ENCODE data around the gene HDDC3.

GRCh38 chr15:90499925-90500760 lies 29.6 kb upstream of the CRTC3 start:
- PRO-cap, 2 experiments: no peak in any of the 2 experiments

DNA sequence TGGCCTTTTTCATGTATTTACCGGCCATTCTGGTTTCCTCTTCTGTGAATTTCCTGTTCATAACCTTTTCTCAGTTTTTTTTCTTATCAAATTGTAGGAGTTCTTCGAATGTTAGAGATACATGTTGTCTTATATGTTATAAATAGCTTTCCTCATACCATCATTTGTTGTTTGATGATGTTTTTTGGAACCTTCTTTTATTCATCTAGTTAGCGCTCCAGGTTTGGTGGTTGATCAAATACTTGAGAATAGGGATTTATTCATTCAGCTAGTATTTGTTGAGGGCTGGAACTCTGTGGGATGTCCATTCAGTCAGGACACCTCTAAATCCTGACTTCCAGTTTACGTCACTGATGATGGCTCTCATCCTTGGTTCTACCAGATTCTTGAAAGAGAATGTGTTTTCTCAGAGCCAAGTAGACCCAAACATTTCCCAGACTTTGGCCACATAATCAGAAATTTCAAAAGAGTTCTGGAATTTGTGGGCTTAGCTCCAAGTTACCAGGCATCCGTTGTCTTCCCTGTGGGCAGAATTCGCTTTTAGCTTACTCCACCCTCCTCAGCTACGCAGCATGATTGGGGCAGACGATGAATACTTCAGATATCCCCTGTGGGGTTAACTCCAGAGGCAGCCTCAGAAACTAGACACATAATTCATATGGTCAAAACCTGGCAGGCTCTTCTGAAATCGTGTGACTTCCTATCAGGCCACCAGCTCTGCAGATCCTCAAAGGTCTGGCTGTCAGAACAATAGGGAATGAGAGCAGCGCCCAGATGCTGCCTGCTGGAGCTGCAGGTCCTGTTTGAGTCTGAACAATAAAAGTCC lies 30.4 kb downstream of the CRTC3 start:
- PRO-cap, 2 experiments: no peak in any of the 2 experiments

DNA sequence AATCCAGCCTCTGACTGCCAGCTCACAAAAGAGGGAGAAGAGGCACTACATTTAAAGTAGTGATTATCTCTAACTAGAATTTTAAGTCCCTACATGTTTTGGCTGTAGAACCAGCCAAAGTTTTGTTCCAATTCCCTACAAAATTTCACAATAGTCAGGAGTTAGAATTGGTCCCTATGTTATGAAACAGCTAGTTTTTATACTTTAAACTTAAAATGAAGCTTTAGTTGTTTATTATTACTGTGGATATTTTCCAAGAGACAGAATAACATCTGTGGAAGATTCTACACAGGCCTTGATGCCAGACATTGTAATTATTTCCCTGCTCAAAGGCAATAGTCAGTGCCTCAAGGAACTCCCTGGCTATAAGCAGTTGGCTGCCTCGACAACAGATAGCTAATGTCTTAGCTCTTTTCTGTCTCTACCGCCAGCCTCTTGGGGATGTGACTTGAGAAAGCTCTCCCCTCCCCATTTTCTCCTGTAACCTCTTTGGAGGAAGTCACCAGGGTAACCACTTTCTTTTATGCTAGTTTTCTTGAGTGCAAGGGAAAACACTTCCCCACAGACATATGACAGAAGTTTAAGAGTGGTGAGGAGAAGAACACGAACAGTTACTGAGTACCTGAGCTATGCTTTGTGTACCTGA lies 32.0 kb downstream of the CRTC3 start:
- PRO-cap, 2 experiments: peak in 2 of 2 experiments; most common plus-strand start position 575 of the sequence (in 2); most common minus-strand start position 401 of the sequence (in 2)

- PRO-cap, 2 experiments: no peak in any of the 2 experiments
These were observed 38.8 kb downstream of the CRTC3 start for GRCh38 chr15:90568519-90568904.

GRCh38 chr15:90624736-90625222 lies 92.4 kb upstream of the BLM start:
- PRO-cap, 2 experiments: no peak in any of the 2 experiments

DNA sequence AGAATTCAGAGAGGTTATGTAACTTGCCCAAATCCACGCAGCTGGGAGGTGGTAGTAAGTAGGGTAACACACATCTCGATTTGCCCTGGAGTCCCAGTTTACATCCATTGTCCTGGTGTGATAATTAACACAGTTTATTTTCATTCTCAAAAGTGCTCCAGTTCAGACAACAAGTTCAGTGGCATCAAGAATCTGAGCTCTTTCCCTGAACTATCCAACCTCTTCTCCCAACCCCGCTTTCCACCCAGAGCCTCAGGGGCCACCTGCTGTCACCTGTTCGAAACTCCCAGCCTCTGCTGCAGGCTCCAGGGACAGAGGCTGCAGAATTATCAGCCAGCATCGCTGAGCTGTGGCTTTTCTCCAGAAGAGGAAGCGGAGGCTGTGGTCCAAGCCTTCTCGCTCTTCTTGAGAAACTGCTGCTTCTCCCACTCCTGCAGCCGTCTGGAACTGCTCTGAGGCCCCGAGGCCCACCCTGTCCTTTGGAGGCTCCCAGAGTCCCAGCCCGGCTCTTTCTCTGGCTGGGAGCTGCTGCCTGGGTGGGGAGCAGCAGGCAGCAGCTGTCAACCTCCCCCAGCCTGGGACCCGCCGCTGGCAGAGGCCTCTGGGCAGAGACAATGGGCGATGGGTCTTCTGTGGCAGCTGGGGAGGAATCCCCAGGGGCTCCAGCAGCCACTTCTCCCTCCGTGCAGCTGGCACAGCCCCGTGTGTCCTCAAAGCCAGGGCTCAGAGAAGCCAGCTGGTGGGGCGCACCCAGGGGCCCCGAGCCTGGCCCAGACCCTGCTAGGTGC lies 50.2 kb upstream of the FURIN start:
- PRO-cap, 2 experiments: no peak in any of the 2 experiments

GRCh38 chr15:90860686-90860943 lies 7.8 kb upstream of the FURIN start:
- PRO-cap, 2 experiments: no peak in any of the 2 experiments

GRCh38 chr15:90877461-90877660 lies 6.9 kb upstream of the FES start:
- PRO-cap, 2 experiments: no peak in any of the 2 experiments

DNA sequence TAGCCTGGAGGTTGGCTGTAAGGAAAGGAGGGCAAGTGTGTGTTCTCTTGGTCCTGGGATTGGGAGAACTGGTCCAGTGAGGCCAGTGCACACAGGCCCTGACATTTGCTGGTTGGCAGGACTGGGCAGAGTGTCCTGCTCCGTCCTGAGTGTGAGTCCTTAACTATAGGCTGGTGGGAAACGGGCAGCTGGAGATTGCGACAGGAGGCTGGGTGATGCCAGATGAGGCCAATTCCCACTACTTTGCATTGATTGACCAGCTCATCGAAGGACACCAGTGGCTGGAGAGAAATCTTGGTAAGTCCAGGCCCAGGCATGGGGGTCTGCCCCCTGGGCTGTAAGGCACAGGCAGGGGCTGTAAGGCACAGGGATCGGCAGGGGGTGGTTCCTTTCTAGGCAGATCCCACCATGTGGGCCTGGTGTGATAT lies 3.1 kb downstream of the MAN2A2 start:
- PRO-cap, 2 experiments: no peak in any of the 2 experiments

DNA sequence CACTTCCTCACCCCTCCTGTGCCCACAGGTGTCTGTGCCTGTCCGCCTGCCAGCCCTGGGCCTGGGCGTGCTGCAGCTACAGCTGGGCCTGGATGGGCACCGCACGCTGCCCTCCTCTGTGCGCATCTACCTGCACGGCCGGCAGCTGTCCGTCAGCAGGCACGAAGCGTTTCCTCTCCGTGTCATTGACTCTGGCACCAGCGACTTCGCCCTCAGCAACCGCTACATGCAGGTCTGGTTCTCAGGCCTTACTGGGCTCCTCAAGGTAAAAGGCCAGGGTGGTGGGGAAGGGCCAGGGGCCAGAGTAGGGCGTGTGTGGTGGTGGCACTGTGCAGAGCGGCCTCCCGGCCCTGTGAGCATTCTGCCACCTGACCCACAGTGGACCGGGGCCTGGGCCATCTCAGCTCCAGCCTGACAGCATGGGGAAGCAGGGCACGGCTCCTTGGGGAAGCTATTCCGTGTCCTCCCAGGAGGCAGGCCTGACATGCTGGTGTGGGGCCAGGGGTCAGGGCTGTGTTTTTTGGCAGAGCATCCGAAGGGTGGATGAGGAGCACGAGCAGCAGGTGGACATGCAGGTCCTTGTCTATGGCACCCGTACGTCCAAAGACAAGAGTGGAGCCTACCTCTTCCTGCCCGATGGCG lies 9.0 kb downstream of the MAN2A2 start:
- PRO-cap, 2 experiments: no peak in any of the 2 experiments

GRCh38 chr15:90914276-90914762 lies 11.2 kb downstream of the MAN2A2 start:
- PRO-cap, 2 experiments: no peak in any of the 2 experiments

DNA sequence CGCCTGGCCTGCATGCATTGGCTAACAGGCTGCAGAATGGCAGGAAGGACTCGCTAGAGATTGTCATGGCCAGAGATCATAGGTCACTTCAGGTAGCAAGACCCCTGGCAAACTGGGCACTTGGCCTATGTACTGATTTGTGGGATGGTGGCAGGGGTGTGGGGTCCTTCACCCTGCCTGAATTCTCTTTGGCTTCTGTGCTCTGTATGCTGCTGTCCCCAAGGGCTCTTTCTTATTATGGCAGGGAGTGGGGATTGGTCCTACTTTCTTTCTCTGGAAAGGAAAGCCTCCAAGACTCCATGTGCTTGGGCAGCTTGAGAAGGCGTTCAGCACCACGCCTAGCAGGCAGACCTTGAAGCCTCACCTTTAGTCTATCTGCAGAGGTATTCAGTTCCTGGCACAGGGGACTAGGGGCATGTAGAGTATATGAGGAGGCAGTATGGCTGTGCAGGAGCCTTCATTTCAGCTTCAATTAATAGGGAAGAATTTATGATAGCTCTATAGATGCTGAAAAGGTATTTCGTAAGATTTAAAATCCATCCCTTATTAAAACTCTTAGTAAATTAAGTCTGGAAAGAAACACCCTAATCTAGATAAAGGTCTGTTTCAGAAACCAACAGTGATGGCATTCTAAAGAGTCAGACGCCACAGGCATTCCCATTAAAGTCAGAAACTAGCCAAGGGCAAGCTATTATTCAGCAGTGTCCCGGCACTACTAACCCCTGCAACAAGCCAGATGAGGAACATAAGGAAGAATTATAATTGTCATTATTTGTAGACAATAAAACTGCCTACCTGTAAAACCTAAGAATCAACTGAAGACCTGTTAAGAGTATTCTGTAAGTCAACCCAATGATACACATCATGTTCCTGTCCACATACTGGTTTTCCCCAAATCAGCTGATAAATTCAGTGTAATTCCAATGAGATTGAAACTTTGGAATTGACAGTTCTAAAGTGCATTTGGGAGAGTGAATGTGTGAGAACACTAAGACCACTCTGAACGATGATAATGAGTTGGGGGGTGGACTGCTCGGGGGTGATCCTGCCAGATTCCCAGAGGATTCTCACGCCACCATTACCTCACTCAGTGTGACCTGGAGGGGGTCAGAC lies 11.6 kb downstream of the HDDC3 start:
- PRO-cap, 2 experiments: no peak in any of the 2 experiments

- PRO-cap, 2 experiments: no peak in any of the 2 experiments
These were observed 9.4 kb downstream of the HDDC3 start for GRCh38 chr15:90922722-90923604.

DNA sequence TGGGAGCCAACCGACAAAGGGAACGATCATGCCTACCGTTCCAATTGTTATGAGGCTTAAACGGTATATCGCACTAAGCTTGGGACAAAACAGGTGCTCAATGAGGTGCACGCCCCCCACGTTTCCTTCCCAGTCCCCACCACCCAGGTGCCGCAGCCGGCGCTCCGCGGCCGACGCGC lies 214 bp downstream of the HDDC3 start:
- PRO-cap, 2 experiments: peak in 1 of 2 experiments; most common minus-strand start position 51 of the sequence (in 1)

DNA sequence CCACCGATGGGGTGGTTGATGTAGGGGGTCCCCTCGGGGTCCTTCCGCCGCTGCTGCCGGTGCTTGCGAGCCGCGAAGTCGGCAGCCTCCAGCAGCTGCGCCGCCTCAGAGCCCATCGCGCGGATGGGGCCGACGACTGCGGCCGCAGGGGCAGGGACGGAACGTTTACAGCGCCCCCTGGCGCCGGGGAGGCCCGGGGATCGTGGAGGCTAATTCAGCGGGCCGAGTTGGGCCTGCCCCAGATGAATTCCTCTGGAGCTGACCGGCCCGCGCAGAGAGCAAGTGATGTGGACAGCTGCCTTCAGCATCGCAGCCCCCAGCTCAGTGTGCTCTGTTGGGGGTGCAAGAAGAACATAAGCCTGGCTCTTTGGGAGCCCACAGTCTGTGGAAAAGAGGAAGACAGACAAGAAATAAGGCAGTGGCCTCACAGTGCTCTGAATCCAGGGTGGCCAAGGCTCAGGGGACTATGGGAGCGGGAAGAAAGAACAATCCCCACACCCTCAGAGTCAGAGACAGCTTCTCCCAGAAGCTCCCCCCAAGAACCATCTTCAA lies at the start of gene HDDC3:
Gene HDDC3 (minus strand): TSS at position 125 of the 552 bp plus-strand sequence.
- PRO-cap, 2 experiments: peak in 2 of 2 experiments; most common plus-strand start position 105 of the sequence (in 1); most common minus-strand start position 125 of the sequence (in 2)

- PRO-cap, 2 experiments: peak in 2 of 2 experiments; most common plus-strand start chr15:90995446 (in 1); most common minus-strand start chr15:90995120 (in 2)
These were observed 741 bp upstream of the PRC1 start for GRCh38 chr15:90995008-90995543.

- PRO-cap, 2 experiments: no peak in any of the 2 experiments
These were observed 11.3 kb upstream of the PRC1 start for GRCh38 chr15:91005453-91006228.

GRCh38 chr15:91369746-91370019 lies 269.6 kb downstream of the SV2B start:
- PRO-cap, 2 experiments: no peak in any of the 2 experiments

- PRO-cap, 2 experiments: no peak in any of the 2 experiments
These were observed 371.5 kb downstream of the SV2B start for GRCh38 chr15:91471570-91471921.

GRCh38 chr15:92074624-92075118 lies 221.2 kb downstream of the SLCO3A1 start:
- PRO-cap, 2 experiments: no peak in any of the 2 experiments